Left ventricle myocardium (tissue), 1 donor: ENCODE results near the gene B4GALT3.

- PRO-cap = no peak
Measured at GRCh38 chr1:160428788-160429124, 28.4 kb downstream of the VANGL2 start.

DNA sequence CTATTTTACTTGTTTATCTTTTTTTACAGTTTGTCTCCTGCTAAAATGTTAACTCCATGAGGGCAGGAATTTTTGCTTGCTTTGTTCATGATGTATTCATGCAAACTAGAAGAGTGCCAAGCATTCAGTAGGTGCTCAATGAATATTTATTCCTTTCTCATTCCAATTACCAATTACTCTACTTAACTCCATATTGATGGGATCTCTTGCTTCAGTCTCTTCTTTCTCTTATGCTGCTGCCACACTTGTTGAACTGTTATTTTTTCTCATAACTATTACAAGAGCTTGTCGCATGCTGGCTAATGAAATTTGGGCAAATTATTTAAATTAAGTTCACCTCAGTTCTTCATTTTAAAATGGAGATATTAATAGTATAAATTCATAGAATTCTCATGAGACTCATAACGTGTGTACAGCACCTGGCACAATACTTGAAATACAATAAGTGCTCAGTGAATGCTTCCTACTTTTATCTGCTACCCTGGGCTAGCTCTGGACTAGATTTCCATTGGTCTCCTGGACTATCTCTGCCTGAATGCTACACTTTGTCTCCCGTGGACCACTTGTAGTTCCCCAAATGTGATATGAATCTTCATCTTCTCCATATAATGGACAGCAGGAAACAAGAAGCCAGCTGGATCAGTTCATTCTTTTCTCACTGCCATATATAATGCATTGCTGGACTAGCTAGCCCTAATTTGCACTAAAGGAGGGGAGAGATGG lies 993 bp downstream of the SLAMF6 start:
- PRO-cap = no peak

- PRO-cap = no peak
Measured at GRCh38 chr1:160743042-160743701, 4.1 kb downstream of the SLAMF7 start.

GRCh38 chr1:160776080-160776756 lies 19.8 kb upstream of the LY9 start:
- PRO-cap = no peak

DNA sequence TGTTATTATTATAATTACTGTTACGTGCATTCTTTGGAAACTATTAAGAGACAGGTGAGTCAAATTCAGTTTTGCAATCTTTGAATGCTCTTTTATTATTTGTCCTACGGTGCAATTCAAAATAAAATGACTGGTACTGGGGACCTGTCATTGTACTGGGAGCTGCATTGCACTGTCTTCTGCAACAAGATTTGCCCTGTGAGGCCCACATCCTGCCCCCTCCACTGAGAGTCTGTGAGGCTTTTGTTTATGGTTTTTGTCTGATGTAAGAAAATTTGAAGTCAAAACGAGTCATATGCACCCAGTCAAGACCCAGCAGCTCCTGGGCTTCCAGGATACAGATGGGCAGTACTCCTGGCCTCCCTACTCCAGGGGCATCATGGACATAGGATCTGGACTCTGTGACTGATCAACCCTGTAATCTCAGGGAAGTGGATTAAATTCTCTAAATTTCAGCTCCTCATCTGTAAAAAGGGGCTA lies 2.0 kb downstream of the LY9 start:
- PRO-cap = no peak

GRCh38 chr1:161008684-161009291 lies 12.2 kb downstream of the F11R start:
- PRO-cap = no peak

DNA sequence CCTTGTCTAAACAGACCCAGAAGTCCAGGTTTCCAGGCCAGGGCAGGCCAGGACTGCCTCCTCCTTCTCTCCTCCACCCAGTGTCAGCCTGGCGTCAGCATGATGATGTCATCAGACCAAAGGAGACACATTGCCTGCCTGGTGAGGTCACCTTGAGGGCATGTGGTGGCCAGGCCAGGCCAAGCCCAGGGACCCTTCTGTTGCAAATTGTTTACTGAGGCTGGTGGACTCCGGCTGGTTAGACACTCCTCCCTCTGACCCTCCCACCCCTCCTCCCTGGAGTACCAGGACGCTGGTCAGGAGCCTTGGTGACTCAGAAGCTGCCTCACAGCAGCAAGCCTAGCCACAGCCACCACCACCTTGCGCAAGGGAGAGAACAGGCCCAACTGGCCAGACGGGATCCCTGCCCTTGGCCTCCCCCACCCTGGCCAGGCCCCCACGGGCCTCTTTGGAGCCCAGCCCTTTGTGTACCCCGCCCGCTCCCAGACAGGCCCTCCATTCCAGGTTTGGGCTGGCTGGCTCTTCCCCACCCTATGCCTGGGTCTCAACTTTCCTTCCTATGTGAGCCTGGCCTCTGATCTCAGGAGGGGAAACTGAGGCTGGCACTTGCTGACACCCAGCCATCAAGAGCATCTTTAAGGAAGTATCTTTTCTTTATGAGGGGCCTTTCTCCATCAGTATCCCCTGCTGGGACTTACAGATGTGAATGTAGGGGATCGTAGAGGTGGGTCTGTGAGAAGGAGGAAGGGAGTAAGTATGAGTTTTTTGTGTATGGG lies 5.8 kb downstream of the NECTIN4 start:
- PRO-cap = no peak

GRCh38 chr1:161084476-161085106 lies 4.8 kb downstream of the NECTIN4 start:
- PRO-cap = no peak

DNA sequence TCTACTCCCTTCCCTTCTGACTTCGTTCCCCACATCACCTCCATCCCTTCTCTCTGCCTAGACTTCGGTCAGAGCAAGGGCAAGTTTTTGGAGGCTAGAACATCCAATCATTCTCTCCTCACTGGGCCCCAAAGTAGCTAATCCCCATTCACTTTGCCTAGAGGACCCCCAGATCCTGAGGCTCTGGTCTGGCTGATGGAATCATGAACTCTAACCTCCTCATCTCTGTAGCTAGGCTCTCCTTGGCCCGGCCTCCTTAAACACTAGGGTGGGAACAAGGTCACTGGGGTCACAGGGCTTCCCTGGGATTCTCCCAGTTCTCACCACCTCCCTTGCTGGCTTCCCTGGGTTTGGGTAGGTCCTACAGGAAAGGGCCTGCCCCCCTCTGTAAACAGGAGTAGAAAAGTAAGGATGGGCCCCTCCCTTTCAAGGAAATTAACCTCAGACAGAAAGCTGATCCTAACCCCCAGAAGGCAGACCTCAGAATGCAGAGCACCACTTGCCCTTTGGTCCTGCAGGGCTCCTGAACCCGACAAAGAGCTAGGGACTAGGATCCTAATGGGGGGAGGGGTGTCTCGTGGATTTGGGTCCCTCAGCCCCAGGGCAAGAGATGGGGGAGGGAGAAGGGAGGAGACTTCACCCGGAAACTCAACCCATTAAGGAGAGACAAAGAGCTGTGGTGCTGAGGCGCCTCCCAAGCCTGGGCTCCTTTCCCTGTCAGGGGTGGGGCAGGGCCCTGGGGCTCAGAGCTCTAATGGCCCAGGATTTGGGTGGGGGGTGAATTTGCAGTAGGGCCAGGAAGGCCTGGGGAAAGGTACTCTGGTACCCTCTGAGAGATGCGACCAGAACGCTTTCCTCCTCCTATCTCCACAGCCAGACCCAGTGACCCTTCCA lies 3.1 kb downstream of the NECTIN4 start:
- PRO-cap = no peak

DNA sequence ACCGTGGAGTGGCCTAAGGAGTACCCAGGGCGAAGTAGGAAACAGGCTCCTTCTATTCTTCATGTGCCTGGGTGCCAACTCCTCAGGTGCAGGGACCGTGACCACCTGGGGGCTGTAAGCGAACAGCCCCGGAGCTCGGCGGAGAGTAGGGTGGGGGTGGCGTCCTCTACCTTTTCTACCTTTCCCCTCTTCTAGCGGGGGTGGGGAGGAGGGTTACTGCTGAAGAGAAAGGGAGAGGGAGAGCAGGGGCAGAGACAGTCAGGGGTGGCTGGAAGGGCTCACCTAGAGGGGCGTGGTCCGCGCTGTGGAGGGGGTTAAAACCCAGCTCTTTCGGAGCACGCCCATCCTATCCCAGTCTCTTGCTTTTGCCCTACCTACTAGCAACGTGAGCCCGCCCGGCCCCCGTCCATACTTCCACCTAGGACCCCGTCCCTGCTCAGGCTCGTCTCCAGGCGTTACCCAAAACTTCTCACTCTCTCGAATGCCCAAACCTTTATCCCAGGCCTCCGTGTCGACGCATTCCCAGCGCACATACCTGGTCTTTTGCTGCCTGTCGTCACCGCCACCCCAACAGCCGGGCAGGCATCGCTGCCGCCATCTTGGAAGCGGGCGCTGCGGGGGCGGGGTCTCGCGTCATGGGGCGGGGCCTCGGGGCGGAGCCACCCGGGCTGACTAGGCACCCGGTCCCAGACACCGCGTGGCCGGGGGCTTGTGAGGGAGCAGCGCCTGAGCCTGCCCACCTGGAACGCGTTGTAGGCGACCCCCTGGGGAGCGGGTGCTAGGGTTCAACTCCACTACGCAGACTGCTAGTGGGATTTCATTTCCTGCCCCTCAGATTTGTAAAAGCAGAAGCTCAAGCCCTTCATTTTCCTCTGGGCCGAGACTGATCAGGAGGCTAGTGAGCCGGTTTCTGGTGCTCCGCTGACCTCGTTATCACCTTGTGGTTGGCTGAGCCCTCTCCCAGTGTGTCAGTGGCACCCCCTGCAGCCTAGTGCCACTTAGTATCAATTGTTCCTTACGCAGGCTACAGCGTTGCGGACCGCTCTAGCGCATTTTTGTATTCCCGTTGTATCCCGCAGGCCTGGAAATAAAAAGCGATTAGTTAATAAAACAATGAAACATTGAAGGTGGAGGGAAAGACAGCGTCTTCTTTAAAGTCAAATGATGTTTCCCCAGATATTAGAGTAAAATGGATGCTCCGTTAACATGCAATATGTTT lies at the start of gene B4GALT3:
B4GALT3 (minus strand) TSS at position 620 of the 1,219 bp plus-strand sequence.
- PRO-cap = bidirectional peak, plus-strand start at position 689 of the sequence, minus-strand start at position 601 of the sequence; bidirectional peak, plus-strand start at position 1,001 of the sequence, minus-strand start at position 912 of the sequence

GRCh38 chr1:161206513-161207472 lies 4.6 kb downstream of the NDUFS2 start:
- PRO-cap = bidirectional peak, plus-strand start at chr1:161207406, minus-strand start at chr1:161207223

DNA sequence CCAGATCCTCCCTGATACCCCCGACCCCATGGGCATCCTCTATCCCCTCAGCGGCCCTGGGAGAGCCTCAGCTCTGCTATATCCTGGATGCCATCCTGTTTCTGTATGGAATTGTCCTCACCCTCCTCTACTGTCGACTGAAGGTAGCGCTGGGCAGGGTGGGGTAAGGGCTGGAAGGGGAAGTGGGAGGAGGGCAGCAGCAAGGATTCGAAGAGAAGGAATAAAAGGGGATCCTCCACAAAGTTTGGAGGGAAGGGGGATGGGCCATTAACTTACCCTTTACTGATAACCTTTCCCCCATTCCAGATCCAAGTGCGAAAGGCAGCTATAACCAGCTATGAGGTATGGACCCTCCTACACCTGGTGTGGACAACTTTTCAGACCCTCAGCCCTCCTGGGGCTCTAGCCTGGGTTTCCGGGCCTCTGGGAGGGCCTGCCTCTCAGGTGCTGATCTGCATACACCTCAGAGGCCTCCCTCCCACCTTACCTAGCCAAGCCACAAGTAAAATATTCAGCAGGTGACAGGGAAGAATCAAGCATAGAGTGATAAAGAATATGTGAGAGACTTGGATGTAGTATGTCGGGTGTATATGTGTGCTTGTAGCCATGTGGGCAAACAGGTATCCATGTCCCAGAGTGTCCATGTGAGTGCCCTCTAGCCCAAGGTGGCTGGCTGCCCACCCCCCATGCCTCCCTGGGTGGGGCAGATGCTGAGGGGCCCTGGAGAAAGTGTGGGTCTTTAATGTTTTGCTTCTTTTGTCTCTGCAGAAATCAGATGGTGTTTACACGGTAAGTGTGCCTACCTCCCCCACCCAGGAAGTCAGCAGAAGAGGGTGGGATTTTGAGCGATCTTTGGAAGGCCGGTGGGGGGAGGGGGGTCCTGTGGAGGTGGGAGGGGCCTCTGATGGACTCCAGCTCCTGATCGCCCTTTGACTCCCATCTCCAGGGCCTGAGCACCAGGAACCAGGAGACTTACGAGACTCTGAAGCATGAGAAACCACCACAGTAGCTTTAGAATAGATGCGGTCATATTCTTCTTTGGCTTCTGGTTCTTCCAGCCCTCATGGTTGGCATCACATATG lies 3.2 kb downstream of the FCER1G start:
- PRO-cap = no peak

- PRO-cap = no peak
Measured at GRCh38 chr1:161261023-161261272, 2.4 kb downstream of the PCP4L1 start.

- PRO-cap = no peak
Measured at GRCh38 chr1:161308026-161308546, 1.7 kb downstream of the MPZ start.

DNA sequence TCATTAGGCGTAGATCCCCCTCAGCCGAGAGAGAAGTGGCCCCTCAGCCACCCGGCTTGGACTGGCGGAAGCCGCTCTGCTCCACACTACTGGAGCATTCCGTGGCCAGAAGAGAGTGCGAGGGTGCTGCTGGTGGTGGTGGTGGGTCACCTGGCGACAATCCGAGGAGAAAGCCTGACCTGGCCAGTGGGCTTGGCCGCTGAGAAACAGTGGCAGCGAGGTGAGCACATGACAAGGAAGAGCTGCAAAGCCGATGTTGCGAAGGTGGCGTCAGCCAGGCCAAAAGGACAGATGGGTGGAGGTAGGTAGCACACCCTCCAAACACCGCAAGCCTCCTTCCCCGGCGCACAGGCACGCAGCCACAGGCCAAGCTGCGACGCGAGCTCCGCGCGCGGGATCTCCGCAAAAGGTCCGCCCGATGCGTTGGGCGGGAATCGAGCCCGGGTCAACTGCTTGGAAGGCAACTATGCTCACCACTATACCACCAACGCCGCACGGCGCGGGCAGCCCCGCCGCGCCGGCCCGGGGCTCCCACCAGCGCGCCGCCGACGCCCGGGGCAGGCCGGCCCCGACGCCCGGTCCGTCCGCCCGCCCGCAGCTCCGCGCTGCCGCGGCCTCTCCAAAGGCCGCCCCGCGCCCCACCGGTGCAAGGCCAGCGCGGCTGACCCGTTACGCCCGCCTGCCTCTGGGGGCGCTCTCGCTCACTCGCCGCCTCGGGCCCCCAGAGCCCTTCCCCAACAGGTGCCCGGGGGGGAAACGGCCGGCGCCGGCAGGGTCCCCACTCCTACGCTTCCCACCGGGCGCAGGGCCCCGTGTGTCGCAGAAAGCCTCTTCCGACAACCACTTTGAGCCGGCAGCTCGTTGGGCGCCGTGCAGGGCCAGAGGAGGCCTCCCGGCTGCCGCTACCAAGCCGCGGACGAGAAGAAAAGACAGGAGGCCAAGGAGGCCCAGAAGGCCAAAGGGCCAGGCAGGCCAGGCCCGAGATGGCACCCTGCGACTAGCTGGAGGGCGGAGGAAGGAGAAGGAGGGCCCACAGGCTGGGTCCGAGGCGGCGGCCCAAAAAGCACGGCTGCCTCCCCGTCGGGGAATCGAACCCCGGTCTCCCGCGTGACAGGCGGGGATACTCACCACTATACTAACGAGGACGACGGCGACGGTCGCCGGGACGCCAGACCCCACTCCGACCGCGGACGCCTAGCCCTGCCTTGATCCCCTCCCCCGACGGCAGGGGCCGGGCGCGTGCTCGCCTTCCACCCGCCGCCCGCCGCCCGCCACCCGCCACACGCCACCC lies 65.1 kb upstream of the FCGR2A start:
- PRO-cap = bidirectional peak, plus-strand start at position 740 of the sequence, minus-strand start at position 643 of the sequence

GRCh38 chr1:161542811-161543477 lies 6.7 kb downstream of the FCGR3A start:
- PRO-cap = no peak

DNA sequence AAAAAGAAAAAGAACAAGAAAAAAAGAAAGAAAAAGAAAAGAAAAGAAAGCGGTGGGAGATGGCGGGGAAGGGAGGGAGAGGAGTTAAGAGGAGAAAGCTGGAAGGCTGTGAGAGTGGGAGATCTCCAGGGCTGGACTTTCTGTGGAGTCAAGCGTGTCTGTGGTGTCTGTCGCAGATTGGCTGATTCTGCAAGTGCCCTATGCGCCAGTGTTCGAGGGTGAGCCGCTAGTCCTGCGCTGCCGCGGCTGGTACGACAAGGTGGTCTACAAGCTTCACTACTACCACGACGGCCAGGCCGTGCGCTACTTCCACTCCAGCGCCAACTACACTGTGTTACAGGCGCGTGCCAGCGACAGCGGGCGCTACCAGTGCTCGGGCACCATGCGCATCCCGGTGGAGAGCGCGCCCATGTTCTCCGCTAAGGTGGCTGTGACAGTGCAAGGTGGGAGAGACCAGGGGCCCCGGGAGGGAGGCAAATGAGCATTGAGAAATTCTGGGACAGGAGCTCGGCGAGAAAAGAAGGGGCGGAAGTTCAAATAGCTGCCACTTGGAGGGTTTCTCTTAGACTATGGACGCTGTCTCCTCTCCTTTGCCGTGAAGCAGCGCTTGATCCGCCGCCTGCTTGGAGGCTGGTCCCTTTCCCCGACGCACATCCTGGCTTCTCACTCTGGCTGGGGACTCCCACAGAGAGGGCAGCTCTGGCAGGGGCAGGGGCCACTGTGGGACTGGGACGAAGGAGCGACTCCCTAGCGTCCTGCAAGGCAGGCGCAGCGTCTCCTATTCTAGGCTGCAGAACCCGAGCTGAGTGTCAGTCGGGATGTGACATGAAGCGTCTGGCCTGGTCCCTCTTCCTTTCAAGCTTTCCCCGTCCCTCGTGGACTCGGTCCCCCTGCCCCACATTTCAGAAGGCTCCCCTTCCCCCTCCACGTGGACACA lies 4.6 kb downstream of the FCRLB start:
- PRO-cap = unidirectional peak, plus-strand start at position 334 of the sequence

- PRO-cap = bidirectional peak, plus-strand start at chr1:161765385, minus-strand start at chr1:161765369
Measured at GRCh38 chr1:161765274-161765770, 798 bp upstream of the ATF6 start.

DNA sequence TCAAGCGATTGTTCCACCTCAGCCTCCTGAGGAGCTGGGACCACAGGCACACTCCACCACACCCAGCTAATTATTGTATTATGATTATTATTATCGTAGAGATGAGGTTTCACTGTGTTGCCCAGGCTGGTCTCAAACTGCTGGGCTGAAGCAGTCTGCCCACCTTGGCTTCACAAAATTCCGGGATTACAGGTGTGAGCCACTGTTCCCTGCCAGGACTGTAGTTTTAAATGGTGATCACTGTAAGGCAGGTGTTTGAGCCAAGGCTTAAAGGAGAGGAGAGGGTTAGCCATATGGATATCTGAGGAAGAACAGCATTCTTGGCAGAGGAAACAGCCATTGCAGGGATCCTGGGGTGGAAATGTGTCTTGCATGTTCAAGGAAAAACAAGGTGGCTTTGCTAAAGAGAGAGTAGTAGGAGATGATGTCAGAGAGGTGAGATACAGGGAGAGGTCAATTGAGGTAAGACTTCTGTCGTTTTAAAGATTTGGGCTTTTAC lies 73.4 kb downstream of the ATF6 start:
- PRO-cap = no peak

DNA sequence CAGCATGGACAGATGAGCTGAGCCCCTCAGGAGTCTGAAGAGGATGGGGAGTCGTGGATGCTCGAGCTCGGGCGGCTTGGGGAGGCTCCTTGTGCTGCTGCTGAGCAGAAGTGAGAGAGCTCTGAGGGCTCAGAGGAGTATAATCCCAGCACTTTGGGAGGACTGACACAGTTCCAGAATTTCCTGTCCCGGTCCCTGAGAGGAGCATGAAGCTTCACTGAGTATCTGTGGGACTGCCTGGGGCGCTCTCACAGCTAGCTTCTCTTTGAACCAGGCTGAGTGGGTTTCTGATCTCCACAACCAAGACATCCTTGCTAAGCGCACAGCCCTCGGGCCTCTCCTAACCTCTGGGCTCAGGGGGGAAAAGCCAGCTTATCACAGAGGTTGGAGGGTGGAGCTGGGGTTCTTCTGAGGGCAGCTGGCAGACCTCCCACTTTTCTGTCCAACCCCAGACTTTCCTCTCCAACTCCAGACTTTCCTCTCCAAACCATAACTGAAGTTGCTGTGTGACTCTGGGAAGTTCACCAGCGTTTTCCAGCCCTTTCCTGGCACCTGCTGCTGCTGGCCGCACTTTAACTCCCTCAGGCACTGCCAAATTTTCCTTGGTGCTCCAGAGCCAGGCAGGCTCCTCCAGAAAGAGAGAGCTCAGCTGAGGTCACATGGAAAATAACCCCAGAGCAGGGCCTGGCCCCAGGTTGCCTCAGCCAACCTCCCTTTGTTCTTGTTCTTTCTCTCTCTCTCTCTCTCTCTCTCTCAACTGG lies 49.7 kb downstream of the OLFML2B start:
- PRO-cap = no peak